Skeletal muscle satellite cell (primary cell): ENCODE measurements around the genes DROSHA, MTMR12 and RXFP3.

DNA sequence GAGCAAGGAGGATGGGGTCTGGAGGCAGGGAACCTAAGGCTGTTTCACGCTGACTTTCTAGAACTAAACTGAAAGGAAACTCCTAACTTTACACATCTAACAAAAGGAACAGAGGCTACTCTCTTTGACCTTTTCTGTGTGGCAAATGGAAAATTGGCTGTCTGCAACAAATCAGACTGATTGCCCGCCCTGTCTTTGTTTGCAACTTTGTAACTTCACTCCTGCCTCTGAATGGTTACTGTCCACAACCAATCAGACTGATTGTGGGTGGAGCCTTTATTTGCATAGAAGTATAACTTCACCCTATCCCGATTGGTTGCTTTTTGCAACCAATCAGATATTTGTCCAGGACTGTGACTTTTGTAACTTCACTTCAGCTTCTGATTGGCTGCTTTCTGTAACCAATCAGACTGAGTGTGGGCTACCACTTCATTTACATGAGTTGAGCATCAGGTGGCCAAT lies 1810.9 kb upstream of the CDH6 start:
- CAGE, long polyA plus RNA = no peak

DNA sequence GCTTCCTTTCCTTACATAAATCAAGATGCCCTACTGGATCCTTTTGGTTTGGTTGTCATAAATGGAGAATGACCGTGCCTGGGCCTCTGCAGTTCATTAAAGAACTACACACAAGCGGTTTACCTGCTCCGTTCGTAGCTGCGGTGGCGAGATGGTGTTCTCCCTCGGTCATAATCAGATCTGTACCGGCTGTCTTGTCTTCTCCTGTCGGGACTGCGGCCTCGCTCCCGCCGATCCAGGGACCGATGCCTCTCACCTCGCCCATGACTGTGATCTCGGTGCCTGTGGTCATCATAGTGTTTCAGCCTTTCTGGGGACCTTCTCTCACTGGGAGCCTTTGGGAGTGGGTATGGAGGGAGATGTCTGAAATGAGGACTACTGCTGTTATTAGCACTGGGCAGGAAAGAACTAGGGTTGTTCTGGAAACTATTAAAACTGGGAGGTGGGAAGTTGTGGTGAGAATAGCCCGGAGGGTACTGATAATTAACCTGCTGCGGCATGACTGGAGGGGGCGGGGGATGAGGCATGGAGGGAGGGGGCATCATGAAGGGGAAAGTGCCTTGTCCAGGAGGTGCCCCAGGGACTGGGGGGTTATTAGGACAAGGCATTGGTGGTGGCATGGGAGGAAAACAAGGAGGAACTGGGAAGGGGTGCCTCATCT lies 5.8 kb downstream of the DROSHA start:
- CAGE, long polyA plus RNA = no peak

DNA sequence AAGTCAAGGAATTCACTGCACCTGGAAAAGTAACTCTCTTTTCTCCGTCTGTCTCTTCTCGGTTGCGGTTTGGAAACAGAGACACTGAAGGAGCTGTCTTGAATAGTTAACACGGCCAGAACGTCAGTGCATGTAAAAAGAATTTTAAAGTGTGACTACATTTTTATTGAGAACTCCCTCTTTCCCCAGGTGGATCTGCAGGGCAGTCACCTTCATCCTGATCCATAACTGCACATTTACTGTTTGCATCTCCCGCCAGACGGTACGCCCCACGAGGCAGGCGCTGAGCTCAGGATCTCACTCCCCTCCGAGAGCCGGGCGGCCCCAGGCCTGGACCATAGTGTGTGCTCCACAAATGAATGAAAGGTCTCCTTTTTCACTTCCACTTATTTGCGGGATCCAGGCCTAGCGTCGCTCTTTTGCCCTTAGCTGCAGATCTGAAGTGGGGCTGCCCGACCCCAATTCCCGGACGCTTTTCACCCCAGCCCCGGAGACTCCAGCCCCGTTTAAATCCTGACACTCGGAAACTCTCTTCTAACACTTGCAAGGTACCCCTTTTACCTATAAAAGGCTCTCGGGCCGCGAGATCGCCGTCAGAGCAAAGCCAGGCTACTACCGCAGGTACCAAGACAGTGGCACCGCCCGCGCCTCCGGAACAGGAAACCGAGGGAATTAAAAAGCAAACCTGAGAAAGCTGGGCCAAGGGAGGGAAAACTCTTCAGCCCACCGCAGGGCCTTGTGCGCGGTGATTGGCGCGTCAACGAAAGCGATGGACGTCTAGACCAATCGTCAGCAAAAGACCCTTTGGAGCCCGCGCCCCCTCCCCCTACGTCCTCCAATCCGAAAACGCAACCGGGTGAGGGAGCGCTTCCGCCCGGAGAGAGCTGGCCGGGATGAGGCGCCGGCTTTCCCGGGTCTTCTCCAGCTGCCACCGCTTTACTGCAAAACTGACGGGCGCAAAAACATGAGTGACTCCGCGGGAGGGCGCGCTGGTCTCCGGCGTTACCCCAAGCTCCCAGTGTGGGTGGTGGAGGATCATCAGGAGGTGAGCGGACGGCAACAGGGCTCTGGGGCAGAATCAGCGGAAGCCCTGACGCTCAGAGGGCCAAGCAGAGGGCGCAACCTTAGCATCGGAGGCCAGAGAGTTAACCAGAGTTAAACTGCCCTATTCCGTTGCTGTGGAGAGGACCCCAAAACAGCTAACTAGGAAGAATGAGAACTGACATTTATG lies at the start of gene DROSHA:
Gene DROSHA (minus strand): TSS at position 665 of the 1,231 bp plus-strand sequence.
- CAGE, long polyA plus RNA = start-site peak on the minus strand centred at position 632 of the sequence, 18 bp wide, 29 and 26 reads in 2 replicates

DNA sequence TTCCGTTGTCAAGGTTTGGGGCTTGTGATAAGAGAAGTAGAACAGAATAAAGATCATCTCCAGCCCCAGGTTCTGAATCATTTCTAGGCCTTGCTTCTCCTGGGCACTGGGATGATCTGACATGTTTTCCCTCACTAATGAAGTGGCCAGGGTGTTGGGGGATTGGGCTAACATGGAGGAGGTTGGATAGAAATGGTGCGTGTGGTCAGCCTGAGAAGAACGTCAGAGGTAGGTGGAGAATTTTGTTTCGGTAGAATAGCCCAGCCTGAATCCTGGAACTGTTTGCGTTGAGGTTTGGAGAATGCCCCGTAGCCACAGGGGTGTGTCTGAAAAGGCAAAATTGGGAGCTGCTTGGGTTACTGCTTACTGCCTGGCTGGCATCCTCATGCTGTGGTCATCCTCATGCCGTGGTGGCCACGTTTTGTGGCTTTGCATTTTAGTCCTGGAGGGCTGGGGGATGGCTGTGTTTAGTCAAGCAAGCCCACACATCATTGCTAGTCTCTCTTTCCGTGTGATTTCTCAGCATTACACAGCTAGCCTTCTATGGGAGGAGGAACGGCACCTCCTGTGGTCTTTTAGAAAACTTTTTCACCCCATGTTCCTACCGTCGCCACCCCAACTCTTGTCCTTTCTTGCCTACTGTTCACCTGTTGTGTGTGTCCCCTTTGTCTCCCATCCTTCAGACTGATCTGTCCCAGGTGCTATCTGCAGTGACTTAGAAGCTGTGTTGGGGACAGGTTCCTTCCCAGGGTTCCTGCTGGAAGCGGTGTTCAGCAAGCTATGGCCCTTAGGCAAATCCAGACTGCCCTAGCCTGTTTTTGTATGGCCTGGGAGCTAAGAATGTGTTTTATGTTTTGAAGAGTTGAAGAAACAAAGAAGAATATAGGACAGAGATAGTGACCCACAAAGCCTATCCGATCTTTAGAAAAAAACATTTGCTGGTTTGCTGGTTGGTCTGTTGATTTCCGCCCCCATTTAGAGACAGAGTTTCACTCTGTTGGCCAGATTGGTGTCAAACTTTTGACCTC lies 236.7 kb downstream of the GOLPH3 start:
- CAGE, long polyA plus RNA = no peak

- CAGE, long polyA plus RNA = no peak
These were observed 156.0 kb downstream of the GOLPH3 start for GRCh38 chr5:32017681-32018899.

GRCh38 chr5:32125960-32126604 lies 48.0 kb downstream of the GOLPH3 start:
- CAGE, long polyA plus RNA = no peak

DNA sequence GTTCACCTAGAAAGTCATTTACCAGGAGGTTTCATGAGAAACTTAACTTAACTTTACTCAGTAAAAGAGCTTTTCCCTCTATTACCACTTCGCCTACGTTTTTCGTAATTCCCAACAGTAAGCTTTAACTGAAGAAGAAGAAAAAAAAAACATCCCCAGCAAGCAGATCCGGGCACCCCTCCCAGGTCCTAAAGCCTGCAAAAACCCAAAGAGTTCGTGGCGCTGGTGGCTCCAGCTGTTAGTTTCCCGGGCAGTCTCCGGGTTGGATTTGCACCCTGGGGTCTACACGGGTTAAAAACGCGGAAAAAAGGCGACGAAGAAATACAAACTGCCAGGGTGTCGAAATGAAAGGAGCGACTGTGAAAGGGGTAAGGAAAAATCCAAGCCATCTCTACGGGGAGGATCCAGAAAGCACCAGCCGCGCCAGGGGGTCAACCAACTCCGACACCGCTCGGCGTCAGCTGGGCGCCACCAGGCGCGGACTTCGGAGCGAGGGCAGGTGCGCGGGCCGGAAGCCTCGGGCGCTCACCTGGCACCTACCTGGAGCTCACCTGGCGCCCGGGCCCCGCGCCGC lies 826 bp downstream of the GOLPH3 start:
- CAGE, long polyA plus RNA = no peak

DNA sequence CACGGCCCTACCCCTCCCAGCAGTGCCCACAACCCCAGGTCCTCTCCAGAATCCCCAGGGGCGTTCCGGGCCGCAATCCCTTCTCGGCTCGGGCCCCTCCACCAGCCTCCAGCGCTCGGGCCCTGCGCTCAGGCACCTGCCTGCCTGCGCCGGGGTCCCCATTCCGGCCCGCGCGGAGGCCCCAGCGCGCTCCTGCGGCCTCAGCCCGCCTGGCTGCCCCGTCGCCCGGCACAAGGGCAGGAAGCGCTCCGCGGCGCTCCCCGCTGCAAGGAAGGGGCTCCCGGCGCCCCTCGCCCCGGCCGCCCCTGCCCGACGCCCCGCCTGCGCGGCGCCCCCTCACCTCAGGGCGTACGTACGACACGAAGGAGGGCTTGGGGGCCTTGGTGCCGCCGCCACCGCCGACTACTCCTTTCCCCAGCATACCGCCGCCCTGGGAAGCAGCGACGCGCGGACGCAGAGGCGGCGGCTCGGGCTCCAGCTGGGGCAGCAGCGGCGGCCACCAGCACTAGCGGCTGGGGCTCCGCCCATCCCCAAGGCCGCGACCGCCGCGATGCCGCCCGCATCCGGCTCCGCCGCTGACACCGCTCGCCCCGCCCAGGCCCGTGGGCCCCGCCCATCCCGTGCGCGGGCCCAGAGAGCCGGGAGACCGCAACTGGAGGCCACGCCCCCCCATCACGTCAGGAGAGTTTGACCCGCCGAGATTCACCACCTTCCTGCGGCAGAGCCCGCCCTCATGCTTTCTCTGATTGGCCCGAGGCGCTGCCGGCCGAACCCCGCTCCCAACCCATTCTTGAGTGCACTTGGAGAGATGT lies at the start of gene MTMR12:
Gene MTMR12 (minus strand): TSS at position 522 of the 812 bp plus-strand sequence.
- CAGE, long polyA plus RNA = no peak

DNA sequence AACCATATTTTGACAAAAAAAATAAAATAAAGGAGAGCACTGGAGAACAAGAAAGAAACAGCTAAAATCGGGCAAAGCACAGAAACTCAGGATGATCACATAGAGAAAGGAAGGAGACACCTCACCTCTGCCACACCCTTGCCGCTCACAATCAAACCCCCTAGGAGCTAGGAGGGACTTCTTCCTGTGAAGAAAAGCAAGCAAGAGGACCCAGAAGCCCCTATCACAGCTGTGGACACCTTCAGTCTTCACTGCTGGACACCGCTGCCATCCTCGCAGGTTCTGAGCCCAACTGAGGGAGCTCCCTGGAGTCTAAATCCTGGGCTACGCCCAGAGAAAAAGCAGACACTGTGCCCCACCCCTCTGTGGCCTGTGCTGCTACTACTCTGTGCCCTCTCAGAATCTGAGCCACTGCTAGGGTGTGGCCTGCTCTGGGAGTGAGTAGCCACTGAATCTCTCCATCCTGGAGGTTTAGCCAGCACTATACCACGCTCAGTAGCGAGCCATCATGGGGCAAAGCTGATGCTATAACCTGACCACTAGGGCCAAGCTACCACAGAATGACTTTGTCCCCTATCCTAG lies 338.1 kb downstream of the NPR3 start:
- CAGE, long polyA plus RNA = start-site peak on the minus strand centred at position 333 of the sequence, 99 bp wide, 44 and 114 reads in 2 replicates

- CAGE, long polyA plus RNA = no peak
These were observed 26.6 kb downstream of the TARS1 start for GRCh38 chr5:33466976-33468140.

GRCh38 chr5:33936028-33936401 lies at the start of gene RXFP3:
RXFP3 (plus strand) TSS chr5:33936386.
- CAGE, long polyA plus RNA = no peak

- CAGE, long polyA plus RNA = no peak
These were observed 6.5 kb downstream of the AMACR start for GRCh38 chr5:34001075-34002056.

GRCh38 chr5:34006729-34007504 lies 933 bp downstream of the AMACR start:
- CAGE, long polyA plus RNA = no peak

DNA sequence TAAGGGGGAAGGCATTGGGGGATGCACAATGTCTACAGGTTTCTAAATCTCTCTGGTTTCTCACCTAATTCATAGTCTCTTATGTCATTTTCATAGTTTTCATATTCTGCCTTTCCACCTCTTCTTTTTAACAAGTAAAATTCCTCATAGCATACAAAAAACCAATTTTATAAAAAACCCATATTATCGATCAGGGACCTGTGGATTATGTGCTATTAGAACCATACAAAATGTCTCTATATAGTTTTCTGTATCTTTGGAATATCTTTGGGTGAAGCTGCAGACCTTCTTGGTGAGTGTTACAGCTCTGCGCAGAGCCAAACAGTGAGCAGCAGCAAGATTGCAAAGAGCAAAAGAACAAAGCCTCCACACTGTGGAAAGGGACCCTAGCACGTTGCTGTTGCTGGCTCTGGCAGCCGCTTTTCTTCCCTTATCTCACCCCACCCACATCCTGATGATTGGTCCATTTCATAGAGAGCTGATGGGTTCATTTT lies 201.0 kb upstream of the C1QTNF3 start:
- CAGE, long polyA plus RNA = no peak

DNA sequence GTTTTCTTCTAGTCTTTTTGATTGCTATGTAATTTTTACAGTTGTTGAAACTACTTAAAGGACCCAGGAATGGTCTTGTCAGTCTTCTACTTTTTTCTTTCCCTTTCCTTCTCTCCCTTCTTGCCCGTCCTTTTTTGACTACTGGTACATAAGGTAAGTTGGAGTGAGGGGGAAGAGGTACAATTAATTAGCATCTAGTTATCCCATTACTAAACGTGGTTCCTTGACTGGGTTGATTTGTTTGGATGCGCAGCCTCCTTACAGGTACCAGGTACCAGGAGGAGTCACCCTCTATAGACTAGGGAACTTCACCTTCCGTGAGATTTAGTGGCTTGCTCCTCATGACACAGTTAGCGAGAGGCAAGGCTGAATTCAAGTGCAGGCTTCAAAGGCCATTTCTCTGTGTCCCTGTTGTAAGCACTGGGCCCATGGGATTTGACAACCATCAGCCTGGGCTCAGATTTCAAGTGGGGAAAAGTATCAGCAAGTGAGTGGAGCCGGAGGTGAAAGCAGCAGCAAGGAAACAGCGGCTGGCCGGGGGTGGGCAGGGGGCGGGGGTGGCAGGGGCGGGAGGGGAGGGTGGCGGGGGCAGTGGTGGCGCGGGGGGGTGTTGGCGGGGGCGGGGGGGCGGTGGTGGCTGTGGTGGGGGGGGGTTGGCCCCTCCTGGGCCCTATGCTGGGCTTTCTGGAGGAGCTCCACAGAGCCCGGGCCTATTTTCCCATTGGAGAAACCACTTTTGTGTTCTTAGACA lies 165.7 kb upstream of the RAI14 start:
- CAGE, long polyA plus RNA = no peak

GRCh38 chr5:34529992-34530281 lies 126.2 kb upstream of the RAI14 start:
- CAGE, long polyA plus RNA = no peak

DNA sequence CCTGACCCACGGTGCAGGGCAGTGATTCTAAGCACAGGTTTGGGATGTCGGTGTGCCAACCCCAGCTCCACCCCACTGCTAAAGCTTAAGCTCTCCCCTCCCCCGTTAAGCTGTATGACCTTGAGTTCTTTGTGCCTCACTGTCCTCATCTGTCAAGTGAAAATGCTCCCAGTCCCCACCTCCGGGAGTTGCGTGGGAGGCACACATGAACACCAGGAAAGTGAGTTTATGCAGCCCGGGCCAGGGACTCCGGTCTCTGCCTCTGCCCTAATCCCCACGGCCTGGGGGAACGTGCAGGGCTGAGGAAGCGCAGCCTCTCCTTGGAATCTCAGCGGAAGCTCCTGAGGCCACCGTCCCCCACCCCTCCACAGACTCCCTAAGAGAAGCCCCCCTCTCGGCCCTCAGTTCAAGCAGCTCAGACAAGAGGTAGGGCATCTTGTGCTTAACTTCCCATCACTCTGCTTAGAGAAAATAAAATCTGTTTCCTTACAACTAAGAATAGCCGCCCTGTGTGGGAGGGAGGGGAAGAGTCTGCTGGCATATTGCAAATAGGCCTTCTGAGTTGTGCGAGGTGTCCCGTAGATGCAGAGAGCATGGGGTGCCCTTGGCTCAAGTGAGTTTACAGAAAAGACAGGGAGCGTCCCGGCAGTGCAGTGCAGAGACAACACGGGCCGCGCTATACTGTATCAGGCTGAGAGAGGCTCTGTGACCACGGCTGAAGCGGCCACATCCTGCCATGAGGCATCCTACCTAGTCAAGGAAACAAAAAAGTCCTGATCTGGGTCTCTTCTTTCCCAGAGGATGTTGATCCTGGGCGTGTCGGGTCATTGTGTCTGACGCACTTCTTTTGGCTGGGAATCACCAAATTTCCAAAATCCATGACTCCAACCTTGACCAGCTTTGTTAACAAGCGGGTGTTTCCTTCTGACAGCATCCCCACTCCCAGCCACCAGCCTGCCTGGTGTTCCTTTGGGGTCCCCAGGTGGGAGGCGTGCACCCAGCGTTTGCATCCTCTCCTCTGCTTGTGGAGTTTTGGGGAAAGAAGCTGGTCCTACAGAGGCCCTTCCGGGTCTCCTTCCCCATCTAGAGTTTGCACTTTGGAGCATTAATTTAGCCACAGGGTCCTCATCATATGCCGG lies 91.7 kb upstream of the RAI14 start:
- CAGE, long polyA plus RNA = no peak

DNA sequence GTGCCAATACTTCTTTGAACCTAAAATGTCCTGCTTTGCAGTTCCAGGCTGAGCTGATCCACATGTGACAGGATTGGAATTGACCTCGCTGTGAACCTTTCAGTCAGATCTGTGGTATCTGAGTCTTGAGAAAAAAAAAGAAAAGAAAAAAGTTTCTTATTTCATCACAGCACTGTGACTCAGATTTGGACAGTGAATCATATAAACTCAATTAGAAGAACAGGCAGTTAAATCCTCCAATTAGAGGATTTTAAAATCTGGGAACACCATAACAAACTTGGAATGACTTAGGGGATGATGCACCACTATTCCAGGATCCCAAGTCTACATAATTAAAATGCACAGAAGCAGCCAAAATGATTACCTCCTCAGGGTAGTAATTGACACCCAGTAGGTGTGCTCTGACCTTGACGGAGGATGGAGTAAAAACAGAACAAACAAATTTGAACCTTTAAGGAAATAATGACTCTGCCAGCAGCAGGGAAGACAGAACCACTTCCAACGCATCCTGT lies 57.9 kb upstream of the RAI14 start:
- CAGE, long polyA plus RNA = no peak

- CAGE, long polyA plus RNA = no peak
These were observed 18.1 kb downstream of the RAI14 start for GRCh38 chr5:34674254-34674657.

GRCh38 chr5:34699743-34700286 lies 43.7 kb downstream of the RAI14 start:
- CAGE, long polyA plus RNA = no peak